ENCODE data around the gene TAF1B.

- RRBS: no CpG with 5 or more reads among the region's 5 CpGs
Measured at GRCh38 chr2:9168228-9168461, 38.5 kb upstream of the ASAP2 start.

DNA sequence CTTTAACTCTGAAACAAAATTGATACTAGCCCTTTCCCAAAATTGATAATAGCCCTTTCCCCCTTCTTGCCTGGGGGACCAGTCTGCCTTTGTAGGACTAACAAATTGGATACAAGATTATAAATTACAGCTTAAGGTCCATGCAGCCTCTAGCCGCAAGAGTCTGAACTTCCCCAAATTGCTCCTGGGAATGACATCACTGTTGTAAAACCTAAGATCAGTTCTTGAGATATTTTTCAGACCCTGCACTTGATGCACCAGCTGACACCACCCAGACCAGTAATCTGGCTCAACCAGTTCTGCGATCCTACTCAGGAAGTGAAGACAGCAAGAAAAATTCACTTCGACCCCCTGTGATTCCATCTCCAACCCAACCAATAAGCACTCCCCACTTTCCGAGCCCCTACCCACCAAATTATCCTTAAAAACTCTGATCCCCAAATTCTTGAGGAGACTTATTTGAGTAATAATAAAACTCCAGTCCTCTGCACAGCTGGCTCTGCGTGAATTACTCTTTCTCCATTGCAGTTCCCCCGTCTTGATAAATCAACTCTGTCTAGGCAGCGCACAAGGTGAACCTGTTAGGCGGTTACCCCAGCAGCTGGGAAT, 35.8 kb upstream of the ASAP2 start:
- RRBS: no CpG with 5 or more reads among the region's 8 CpGs

- RRBS: no CpG with 5 or more reads among the region's 9 CpGs
Measured at GRCh38 chr2:9179795-9180398, 26.7 kb upstream of the ASAP2 start.

- RRBS: 18% methylated on average over 14 of the region's 32 CpGs
Measured at GRCh38 chr2:9207696-9208891, 1.5 kb downstream of the ASAP2 start.

DNA sequence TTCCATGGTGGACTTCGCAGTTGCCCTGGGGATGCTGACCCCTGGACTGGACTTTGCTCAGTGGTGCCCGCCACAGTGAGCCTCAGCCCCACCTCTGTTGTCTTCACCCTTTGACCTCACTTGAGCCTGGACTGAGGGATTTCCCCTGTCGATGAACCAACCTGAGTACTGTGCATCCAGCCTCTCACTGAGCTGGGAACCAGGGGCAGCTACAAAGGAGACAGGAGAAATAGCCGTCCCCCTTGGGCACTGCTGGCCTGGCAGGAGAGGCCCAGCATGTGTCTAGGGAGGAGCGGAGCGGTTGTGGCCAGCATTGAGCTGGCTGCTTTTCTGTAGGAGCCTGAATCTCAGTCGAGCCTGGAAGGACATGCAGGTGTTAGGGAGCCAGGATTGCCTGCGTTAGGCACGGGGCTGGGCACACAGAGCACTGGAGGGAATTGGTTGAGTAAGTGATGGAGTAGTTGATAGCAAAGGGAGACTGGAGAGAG, 22.7 kb downstream of the ASAP2 start:
- RRBS: no CpG with 5 or more reads among the region's 9 CpGs

- RRBS: no CpG with 5 or more reads among the region's 7 CpGs
Measured at GRCh38 chr2:9287702-9288188, 81.1 kb downstream of the ASAP2 start.

- RRBS: no CpG with 5 or more reads among the region's 4 CpGs
Measured at GRCh38 chr2:9310192-9311142, 103.9 kb downstream of the ASAP2 start.

DNA sequence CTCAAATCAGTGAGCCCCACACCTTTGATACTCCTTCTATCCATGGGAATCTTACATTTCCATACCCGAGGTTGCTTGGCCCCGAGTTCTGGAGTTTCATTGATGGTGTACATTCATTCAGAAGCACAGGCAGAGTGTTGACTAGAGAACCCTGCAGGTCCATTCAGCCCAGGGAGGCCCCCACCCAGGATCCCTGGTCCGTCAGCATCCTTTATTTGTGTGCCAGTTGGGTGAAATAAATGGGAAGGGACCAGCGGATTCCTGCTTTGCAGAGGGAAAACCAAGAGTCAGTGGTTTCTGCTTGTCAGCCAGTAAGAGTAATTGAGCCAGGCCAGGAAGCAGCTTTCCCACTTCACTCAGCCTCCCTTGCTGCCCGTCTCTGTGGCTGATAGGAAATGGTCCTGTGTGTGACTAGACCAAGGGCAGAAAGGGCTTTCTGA, 102.0 kb downstream of the ITGB1BP1 start:
- RRBS: no CpG with 5 or more reads among the region's 5 CpGs

DNA sequence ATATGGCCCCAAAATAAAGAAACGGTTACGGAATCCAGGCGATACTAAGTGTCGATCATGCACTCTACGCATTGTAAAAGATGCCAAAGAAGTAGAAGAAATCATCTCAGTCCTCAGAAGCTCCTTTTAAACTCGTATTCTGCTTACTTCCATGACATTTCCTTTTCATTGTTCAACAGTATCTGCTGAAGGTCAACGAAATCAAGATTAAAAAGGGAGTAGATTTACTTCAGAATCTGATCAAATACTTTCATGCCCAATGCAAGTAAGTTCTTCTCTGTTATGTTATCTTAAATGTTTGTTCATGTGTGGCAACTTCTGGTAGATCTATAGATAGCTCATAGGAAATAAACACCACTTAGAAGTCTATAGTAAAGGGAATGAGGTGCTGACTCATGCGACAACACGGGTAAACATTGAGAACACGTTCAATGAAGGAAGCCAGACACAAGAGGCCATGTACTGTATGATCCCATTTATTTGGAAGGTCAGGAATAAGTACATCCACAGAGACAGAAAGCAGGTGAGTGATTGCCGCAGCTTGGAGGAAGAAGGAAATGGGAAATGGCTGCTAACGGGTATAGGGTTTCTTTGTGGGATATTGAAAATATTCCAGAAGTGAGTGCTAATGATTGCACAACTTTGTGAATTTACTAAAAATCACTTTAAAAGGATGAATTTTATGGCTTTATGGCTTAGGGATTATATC, 95.5 kb downstream of the ITGB1BP1 start:
- RRBS: no CpG with 5 or more reads among the region's 12 CpGs

DNA sequence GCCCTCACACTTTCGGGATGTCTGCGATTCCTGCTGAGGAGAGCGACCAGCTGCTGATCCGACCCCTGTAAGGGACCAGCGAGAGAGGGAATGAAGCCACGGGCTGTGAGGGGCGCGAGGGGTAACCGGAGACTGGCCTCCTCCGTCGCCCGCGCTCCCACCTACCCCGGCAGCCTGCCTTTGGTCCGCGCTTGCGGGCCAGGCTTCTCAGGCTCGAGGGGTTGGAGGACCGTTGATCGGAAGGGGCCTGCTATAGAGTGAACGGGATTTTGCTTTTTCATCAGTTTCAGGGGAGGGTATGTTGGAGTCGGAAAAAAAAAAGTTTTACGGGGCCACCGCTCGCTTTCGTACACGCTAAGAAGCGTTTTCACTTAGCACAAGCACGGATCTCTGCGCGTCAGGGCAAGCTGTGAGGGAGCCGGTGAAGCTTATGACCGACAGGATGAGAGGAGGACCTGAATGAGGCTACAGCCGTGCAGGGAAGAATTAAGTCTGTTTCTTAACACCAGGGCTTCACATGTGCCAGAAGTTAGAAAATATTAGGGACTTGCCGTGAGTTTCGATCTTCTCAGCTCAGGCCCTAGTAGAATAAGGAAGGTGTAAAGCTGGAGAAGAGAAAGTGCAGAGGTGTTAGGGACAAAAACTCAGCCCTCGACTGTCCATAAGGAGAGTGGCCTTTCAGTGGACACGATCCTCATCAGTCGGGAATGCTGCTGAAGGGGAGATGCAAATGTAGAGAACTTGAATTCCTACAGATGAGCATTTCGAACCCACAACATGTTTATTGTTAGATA, 500 bp downstream of the CPSF3 start:
- RRBS: 2% methylated on average over 6 of the region's 40 CpGs

- RRBS: no CpG with 5 or more reads among the region's 6 CpGs
Measured at GRCh38 chr2:9476267-9476760, 2.0 kb downstream of the IAH1 start.

- RRBS: no CpG with 5 or more reads among the region's 12 CpGs
Measured at GRCh38 chr2:9610716-9611685, 19.8 kb downstream of the YWHAQ start.

DNA sequence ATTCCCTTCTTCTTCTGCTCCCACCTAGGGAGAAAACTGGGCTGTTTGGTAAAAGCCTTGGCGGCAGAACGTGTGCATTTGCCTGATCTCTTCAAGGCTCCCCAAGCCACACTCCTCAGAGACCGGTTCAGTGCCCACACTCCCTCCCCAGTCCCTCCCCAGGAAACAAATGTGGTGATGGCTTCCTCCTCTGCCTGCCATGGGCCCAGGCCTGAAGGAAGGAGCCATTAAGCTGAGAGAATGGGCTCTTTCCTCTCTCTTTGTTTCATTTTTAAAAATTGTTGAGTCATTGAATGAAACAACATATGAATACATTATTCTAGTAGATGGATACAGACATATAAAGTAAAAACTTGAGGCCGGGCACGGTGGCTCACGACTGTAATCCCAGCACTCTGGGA, 50.6 kb upstream of the YWHAQ start:
- RRBS: no CpG with 5 or more reads among the region's 6 CpGs

GRCh38 chr2:9778472-9778888, 64.8 kb upstream of the TAF1B start:
- RRBS: no CpG with 5 or more reads among the region's 9 CpGs

- RRBS: no CpG with 5 or more reads among the region's 17 CpGs
Measured at GRCh38 chr2:9798715-9799567, 44.3 kb upstream of the TAF1B start.

DNA sequence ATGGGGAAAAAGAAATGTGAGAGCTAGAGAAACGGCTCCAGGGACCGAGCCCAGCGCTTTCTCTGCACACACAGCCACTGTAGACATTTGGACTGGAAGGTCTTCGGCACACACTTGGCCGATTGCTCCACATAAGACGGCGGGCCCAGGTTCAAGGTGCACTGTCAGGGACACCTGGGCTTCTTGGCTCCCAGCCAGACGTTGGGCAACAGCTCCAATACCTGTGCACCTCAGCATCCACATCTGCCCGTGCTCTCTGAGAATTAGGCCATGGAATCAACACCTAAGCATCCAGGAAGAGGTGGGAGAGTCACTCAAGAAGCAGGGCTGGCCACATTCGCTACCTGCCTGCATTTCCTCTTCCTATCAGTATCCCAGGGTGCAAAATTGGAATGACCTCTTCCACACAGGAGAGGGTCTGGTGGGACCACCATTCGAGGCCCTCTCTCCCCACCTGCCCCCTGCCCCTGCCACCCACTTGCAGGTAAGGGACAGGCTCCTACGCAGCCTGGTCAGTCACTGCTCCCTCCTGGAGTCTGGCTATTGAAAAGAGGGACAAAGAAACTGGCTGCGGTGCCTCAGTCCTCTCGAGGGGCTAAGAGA, 40.1 kb upstream of the TAF1B start:
- RRBS: no CpG with 5 or more reads among the region's 14 CpGs

DNA sequence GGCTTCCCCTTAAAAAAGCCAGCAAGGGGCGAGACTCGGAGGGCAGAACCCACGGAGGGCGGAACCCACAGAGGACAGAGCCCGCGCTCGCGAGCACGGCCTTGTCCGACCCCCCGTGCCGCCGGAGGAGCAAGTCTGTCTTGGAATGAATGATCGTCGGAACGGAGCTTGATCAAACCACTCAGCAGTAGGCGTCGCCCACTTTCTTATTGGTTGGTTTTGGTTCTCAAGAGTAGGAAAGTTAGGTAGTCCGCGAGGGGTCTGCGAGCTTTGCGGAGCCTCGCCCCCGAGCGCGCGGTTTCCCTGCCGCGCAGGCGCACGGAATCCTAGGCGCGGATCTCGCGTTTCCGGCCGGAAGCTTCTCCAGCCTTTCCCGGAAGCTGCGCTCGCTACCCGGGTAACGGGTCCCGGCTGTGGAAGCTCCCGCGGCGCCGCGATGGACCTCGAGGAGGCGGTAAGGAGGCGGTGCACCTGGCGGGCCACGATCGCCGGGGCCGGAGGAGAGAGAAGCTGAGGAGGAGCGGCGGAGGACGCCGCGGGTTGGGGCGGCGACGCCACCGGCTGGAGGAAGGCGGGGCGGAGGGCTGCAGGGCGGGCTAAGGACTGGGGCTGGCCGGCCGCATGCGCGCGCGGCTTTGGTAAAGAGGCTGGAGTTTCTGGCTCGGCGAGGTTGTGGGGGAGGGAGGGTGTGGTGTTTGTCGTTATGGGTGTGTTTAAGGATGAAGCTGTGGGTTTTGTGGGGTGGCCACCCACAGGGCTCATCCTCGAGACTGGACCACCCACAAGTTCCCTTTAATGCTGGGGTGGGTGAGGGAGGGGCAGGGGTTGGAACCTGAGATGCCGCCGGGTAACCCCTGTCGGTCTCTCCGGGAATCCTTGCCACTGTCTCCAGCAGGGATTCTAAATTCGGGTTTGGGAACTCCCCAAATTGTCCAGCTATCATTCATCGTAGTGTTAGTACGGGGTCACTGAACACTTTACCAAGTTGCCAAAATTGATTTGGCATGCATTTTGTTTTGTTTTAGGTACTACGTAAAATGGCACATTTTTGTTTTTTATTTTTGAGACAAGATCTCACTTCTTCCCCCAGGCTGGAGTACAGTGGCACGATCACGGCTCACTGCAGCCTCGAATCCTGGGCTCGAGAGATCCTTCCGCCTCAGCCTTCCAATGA, at the start of gene TAF1B:
TAF1B (plus strand) TSS at position 369 of the 1,174 bp plus-strand sequence.
- RRBS: 2% methylated on average over 25 of the region's 91 CpGs

- RRBS: no CpG with 5 or more reads among the region's 7 CpGs
Measured at GRCh38 chr2:9954236-9954838, 2.8 kb downstream of the GRHL1 start.

DNA sequence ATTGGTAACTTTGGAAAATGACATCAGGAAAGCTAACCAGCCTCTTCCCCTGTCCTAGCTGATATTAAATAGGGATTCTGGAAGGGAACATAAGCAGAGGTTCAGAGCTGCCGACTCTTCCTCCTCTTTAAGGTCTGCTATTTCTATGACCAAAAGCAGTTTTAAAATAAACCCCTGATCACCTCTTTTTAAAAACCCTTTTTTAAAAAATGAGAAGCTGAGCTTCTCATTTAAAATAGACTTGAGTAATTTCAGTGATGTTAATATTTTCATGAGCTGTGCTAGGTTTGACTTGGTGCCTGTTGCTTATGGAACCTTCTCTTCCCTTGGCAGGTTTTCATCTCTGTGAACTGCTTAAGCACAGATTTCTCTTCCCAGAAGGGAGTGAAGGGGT, 34.3 kb downstream of the GRHL1 start:
- RRBS: no CpG with 5 or more reads among the region's 1 CpG

DNA sequence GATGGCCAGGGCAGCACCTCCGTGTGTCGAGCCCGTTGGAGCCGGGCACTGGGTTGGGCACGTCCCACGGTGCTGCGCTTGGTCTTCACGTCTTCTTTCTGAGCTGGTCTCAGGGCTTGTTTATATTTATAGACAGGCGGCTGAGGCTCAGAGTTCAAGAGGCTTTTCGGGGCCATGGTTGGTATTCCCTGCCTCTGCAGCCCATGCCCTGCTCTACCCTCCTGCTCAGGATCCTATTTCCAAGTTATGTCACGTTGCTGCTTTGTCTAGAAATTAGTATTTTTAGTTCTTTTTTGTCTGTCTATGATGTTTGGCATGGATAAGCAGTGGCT, 44.0 kb upstream of the KLF11 start:
- RRBS: no CpG with 5 or more reads among the region's 11 CpGs

Measured in Jurkat, Clone E6-1 (cell line).